Daoy (cell line): ENCODE measurements around a stretch of chr19.

GRCh38 chr19:2021678-2022101 lies 6.2 kb upstream of the BTBD2 start:
- RAMPAGE, long total RNA: no peak

DNA sequence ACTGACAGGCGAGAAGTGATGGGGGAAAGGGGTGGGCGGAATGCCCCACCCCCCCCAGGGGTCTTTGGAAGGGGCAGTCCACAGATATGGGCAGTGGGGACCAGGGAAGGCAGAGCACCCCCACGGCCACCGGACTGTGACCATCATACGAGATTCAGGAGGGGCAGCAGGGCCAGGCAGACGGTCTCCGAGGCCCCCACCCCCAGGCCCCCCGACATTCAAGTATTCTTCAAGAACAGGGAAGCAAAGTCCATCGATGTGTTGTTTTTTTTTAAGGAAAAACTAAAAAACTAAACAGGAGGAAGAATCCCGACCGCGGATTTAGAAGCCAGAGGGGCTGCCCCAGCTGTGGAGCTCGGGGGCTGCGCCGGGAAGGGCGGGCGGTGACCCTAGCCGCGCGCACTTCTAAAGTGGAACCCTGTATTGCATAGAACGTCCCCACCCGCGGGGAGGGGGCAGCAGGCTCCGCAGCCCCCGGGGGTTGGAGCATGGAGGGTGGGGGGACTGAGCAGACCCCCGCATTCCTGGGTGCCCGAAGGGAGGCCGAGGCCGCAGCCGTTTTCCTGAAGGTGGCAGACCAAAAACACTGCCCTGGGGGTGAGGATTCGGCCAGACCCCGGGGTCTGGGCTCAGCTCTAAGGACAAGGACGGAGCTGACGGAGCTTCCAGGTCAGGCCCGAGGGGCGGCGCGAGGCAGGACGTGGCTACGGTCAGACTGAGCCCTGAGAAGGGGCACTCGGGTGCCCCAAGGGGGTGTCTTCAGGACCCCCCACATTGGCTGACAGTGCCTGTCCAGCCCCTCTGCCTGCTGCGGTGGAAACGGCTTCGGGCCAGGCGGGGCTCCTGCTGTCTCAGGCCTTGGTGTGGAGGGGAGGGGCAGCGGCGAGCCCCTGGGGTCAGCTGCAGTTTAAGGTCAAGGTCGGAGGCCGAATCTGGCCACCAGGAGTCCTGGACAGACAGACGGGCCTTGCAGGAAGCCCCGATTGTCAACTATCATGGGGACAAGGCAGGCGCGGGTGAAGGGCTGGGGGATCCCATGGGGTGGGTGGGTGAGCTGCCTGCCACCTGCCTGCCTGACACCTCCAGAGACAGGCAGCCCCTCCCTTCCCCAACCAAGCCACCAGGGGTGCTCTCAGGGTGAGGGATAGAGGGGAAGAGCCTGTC lies 12.7 kb downstream of the MKNK2 start:
- RAMPAGE, long total RNA: no peak

DNA sequence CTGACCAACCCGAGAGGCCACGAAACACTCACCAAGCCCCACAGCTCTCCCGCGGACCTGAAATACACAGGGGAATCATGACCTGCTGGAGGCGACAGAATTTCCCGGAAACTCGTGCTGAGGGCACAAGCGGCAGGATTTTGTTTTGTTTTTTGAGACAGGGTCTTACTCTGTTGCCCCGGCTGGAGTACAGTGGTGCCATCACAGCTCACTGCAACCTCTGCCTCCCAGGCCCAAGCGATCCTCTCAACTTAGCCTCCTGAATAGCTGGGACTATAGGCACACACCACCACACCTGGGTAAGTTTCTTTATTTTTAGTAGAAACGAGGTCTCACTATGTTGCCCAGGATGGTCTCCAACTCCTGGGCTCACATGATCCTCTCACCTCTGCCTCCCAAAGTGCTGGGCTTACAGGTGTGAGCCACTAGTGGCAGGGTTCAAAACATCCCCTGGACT lies 17.5 kb downstream of the MOB3A start:
- RAMPAGE, long total RNA: no peak

DNA sequence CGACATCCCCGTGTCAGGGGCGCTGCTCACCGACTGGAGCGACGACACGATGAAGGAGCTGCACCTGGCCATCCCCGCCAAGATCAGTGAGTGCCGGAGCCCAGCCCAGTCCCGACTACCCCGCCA lies 225 bp downstream of the IZUMO4 start:
- RAMPAGE, long total RNA: no peak

- RAMPAGE, long total RNA: no peak
Observed at GRCh38 chr19:2097343-2097894, 704 bp downstream of the IZUMO4 start.

- RAMPAGE, long total RNA: no peak
Observed at GRCh38 chr19:2112696-2113353, 16.1 kb downstream of the IZUMO4 start.

- RAMPAGE, long total RNA: no peak
Observed at GRCh38 chr19:2114587-2115835, 18.3 kb downstream of the IZUMO4 start.

DNA sequence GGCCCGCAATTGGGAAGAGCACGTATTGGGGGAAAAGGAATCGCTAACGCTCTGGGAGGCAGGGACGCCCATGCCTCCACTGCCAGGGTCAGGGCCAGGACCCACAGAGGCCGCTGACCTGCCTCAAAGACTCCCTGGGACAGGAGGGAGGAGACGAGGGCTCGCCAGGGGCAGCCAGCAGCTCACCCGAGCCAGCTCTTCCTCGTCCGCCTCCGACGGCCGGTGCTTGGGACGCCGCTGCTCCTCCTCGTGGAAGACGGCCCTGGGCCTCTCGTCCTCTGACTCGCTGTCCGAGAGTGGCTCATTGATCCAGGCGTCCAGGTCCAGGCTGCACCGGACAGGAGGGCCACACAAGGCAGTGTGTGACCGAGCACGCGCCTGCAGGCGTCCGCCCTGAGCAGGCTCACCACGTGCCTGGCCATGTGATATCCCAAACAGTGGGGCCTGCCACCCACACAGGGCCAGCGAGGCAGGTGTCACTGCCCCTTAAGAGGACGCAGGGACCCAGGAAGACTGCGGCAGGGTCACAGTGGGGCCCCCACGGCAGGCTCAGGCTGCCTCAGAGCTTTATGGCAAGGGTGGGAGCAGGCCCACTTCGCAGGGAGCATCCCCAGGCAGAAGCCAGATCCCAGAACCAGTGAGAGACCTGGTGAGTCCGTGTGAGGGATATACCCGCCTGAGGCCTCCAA lies 19.8 kb downstream of the IZUMO4 start:
- RAMPAGE, long total RNA: no peak

- RAMPAGE, long total RNA: no peak
Observed at GRCh38 chr19:2122719-2123651, 26.3 kb downstream of the IZUMO4 start.

GRCh38 chr19:2123681-2124256 lies 27.1 kb downstream of the IZUMO4 start:
- RAMPAGE, long total RNA: no peak

- RAMPAGE, long total RNA: no peak
Observed at GRCh38 chr19:2130316-2131133, 20.8 kb downstream of the AP3D1 start.

GRCh38 chr19:2149722-2150836 lies 1.3 kb downstream of the AP3D1 start:
- RAMPAGE, long total RNA: no peak

DNA sequence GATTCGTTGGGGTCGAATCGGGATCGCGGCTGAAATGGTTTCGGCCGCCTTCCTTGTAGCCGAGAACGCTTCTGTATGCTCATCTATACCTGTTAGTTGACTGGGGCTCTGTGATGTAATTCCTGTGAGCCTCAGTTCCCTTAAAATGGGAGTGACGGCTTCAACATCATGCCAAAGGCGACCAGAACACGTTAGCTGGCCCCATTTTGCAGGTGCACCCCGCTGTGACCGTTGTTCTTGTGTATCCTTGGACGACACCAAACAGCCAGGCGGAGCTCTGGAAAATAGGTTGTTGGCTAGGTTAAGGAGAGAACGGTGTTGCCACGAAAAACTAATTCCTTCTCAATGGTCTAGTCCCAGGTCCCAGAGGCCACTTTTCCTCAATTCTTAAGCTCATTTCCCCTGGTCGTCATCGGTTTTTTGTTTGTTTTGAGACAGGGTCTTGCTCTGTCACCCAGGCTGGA lies 1.0 kb downstream of the SF3A2 start:
- RAMPAGE, long total RNA: no peak

- RAMPAGE, long total RNA: no peak
Observed at GRCh38 chr19:2239184-2239780, 2.7 kb downstream of the SF3A2 start.

DNA sequence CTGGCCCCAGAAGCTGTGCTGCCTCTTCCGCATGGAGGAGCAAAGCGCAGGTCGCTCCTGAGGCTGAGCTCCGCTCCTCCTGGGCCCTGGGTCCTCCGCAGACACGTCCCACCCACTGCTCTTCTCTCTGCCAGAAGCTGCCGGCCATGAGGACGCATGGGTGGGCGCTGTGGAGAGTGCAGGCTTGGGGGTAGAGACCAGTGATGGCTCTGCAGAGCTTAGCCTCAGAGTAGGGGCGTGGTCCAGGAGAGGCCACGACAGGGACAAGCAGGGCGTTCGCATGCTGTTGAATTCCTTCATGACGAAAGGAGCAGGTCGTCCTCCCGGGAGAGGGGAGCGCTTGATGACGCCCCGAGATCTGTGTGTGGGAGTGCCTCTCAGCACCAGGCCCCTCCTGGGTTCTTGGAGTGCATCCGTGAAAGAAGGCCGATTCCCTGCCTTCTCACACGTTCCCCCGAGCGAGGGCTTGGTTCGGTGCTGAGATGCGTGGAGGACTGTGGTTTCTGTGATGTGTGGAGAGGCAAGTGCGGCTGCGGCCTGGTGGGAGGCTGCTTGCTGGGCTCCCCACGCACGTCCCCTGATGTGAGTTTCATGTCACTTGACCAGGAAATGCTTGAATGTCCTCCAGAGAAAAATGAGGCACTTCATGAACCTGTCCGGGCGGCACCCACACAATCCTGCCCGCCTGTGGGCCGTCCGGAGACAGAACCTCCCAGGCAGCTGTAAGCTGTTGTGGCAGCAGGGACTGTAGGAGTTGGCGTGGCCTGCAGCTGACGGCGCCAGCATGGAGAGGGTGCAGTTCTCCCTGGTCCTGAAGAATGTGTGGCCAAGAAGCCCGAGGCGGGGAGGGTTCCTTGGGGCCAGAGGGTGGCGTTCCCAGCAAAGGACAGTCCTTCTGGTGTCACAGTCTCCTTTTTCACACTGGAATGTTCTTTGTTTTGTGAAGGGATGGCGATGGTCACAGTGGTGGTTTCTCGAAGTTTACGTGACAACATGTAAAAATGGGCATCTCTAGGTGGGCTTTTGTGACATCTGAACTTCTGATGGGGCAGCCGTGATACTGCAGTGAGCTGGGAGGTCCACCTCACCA lies 4.6 kb downstream of the SF3A2 start:
- RAMPAGE, long total RNA: no peak

GRCh38 chr19:2300561-2301118 lies 7.3 kb downstream of the LINGO3 start:
- RAMPAGE, long total RNA: no peak

GRCh38 chr19:2361132-2361382 lies 992 bp downstream of the TMPRSS9 start:
- RAMPAGE, long total RNA: no peak

- RAMPAGE, long total RNA: no peak
Observed at GRCh38 chr19:2387449-2388167, 27.5 kb downstream of the TMPRSS9 start.

DNA sequence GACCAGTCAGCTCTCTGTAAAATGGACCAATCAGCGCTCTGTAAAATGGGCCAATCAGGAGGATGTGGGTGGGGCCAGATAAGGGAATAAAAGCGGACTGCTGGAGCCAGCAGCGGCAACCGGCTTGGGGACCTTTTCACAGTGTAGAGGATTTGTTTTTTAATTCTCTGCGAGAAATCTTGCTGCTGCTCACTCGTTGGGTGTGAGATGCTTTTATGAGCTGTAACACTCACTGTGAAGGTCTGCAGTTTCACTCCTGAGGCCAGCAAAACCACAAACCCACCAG lies 32.9 kb downstream of the TMPRSS9 start:
- RAMPAGE, long total RNA: no peak

GRCh38 chr19:2394332-2394734 lies 33.1 kb downstream of the TIMM13 start:
- RAMPAGE, long total RNA: no peak